Skin of body (tissue), 2 donors: ENCODE results near the gene GPI.

DNA sequence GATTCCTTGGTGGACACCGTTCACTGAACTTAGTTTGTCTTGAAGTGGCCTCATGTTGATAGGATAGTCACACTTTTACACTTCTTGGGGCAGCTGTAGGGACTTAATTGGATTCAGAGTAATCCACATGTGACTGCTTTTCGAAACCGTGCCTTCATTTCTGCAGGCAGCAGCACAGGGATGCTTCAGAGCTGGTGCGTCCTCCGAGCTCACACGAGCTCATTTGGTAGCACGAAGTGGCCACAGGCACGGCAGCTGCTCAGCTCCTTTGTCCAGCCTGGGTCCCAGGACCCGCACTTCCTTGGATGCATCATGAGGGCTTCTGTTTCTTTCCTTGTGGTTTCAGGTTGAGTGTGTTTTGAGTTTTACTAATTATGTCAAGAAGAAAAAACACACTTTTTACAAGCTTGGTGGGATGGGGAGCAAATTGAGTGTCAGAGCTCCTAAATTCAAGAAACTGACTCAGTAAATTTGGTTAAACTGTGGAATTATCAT is 4.6 kb downstream of the CEBPG start:
- RAMPAGE, long total RNA: no peak

- RAMPAGE, long total RNA: no peak
Observed at GRCh38 chr19:33388373-33388874, 14.9 kb downstream of the CEBPG start.

DNA sequence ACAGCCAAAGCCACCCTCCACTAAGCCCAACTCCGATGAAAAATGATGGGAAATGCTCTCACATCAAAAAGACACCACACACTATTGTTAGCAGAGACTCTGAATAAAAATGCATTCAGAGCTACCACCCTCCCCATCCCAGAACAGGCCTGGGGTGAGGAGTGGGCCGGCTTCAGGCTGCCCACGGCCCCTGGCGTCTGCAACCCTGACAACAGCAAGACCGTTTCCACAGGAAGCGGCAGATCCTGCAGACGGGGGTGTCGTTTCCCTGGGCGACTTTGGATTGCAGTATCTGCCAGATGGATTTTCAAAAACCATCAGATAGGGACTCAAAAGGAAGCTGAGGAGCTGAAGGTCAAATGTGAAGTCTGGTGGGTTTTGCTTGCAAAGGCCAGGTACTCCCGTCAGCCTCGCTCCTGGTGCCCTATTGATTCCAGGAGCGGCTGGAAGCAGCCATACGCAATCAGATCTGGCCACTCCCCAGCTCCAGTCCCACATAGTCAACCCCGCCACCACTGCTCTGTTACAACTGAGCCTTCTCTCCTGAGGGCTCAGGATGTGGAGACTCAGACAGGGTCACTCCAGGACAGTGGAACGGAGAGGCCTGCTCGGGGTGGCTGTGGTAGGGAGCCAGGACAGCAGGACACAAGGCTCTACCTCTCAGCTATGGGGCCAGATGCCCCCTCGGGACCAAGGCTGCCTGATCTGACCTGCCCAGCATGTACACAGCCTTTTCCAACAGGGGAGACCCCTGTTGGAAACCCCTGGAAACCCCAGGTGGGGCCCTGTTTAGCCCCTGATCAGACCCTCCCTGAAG is 14.1 kb downstream of the PEPD start:
- RAMPAGE, long total RNA: no peak

GRCh38 chr19:33883843-33884807 is 87.5 kb downstream of the KCTD15 start:
- RAMPAGE, long total RNA: no peak

- RAMPAGE, long total RNA: no peak
Observed at GRCh38 chr19:33905875-33906717, 109.4 kb downstream of the KCTD15 start.

DNA sequence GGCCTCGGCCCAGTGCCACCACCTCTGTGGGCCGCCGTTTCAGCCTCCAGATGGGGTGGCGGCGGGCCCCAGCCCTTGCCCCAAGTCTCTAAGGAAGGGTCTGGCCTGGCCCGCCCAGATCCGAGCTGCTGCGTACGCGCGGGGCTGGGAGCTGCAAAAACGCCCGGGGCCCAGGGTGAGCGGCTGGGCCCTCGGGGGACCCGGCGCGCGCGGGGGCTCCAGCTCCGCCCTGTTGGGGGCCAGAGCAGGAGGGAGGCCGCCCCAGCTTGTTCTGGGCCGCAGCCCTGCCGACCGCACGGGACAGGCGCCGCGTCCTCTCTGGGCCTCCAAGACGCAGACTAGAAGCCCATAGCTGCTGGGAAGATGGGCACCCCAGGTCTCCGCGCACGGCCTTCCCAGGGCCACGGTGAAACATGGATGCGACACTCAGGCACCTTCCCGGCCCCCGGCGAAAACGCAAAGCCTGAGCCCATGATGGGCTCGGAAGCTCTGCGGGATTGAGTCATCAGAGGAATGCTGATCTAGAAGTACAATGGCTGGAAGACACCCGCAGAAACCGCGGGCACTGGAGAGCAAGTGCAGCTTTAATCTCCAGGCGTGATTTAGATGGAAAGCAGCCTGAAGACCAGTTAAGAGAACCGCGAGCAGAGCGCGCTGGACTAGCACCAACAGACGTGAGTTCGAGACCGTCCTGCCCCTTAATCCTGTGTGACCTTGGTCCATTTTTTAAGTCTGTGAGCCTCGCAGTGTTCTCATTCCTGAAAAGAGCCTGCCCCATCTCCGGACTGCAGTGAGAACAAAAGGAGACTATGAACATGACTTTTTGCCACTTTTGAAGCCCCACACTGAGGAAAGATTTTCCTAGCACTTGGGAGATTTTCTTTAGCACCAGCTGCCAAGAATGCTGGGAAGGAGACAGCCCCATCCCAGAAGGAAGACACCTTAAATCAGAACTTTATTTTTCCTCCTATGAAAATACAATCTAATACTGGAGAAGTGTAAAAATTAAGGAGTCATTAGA is 110.4 kb downstream of the KCTD15 start:
- RAMPAGE, long total RNA: no peak

- RAMPAGE, long total RNA: no peak
Observed at GRCh38 chr19:34172301-34172433, 137 bp upstream of the LSM14A start.

DNA sequence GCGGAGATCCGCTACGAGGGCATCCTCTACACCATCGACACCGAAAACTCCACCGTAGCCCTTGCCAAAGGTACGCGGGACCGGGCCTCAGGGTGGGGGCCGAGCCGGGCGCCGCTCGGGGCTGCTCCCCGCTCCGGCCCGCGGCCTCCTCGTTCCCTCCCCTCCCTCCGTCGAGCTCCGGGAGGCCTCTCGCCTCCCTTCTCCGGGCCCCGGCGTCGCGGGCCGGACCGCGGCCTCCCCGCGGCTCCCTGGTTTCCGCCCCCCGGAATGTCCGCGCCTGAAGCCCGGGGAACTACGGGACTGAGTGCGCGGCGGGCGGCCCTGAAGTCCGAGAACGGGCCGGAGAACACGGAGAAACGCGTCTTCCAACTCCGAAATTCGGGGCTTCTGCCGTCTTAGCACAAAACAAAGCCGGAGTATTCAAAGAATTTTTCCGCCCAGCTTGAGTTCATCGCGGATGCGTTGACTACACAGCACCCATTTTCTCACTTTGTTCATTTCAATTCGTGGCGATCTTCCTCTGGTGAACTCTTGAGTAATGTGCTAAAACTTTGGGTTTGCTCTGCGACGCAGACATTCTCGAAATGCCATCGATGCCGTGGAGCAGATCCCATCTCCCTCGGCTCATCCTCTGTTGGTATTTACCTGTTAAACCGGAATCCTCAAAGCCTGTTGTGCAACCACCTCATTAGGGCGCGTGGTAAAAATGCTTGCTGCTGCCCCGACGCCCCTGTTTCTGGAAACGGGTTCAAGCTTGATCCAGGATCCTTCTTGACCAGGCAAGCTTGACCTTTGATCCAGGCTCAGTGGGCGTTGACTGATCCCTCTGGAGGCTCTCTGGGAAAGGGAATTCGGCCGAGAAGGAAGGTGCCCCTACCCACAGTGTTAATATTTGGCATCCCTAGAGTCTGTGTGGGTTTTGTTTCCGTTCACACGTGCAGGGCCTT is 663 bp downstream of the LSM14A start:
- RAMPAGE, long total RNA: no peak

DNA sequence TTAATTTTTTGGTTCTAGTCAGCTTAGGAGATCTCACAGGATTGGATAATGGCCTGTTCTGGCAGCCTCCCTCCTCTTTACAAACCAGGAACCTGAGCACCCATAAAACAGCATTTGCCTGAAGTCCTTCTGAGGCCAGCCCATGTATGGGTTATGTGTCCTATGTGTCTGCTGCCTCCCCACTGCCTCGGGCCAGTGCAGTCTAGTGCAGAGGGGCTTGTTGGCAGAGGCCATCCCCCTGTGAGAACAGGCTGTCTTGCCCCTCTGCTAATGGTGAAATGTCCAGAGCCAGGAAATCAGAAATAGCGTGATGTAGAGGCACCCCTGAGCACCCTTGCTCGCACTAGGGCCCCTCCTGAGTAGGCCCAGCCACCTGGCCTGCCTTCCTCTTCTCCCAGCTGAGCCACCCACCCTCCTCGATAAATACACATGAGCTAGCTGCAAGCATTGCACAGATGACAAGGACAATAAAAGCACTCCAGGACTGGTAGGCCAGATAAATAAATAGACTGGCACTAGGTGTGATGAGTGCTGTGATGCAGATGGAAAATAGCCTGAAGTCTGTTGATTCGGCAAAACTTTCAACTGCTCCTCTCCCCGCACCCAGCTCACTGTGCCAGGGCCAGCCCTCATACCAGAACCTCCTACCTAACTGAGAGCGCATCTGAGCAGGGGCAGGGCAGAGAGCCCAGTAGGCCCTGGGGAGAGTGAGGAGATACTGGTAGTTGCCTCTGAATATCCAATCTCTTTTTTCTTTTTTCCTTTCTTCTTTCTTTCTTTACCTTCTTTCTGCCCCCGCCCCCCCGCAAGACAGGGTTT is 54.6 kb upstream of the GPI start:
- RAMPAGE, long total RNA: no peak

DNA sequence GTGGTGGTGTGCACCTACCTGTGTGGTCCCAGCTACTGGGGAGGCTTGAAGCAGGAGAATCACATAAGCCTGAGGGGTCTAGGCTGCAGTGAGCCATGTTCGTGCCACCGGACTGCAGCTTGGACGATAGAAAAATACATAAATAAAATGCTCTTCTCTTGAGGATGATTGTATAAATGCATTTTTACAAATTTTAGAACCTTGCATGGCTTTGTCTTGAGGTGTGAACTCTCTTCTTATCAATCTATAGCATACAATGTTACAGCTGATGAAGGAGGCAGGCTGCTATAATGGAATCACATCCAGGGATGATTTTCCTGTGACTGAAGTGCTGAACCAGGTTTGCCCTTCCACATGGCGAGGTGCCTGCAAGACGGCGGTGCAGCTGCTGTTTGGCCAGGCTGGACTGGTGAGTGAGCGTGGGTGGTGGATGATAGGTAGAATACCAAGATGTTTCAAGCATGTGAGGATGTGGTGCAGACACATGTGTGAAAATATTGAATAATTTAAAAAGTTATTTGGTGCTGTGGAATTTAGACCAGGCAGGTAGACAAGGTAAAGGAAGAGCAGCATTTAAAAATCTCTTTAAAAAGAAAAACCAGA is 35.0 kb upstream of the GPI start:
- RAMPAGE, long total RNA: no peak

DNA sequence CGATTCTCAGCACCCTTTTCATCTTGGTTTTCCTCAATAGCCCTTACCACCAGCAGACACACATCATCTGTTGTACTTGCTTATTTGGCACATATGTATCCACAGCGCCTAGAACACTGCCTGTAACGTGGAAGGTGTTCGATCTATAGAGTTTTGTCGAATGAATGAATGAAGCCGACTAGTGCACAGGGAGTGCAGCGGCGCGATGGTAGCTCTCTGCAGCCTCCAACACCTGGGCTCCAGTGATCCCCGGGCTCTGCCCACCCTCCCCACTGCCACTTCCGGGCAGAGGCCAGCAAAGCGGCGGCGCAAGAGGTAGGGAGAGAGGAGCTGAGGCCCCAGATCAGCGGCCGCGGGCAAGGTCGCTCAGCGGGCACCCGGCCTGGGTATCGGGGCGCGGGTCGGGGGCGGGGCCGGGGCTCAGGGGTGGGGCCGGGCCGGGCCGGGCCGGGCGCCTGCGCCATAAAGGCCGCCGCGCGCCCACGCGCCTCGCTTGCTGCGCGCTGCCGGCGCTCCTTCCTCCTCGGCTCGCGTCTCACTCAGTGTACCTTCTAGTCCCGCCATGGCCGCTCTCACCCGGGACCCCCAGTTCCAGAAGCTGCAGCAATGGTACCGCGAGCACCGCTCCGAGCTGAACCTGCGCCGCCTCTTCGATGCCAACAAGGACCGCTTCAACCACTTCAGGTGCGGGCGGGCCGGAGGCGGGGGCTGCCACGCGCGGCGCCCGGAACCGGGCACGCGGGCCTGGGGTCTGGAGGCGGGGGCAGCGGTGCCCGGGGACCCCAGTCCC is at the start of gene GPI:
Gene GPI, plus strand, starts transcription at position 492 of the 790 bp plus-strand sequence.
- RAMPAGE, long total RNA: no peak

DNA sequence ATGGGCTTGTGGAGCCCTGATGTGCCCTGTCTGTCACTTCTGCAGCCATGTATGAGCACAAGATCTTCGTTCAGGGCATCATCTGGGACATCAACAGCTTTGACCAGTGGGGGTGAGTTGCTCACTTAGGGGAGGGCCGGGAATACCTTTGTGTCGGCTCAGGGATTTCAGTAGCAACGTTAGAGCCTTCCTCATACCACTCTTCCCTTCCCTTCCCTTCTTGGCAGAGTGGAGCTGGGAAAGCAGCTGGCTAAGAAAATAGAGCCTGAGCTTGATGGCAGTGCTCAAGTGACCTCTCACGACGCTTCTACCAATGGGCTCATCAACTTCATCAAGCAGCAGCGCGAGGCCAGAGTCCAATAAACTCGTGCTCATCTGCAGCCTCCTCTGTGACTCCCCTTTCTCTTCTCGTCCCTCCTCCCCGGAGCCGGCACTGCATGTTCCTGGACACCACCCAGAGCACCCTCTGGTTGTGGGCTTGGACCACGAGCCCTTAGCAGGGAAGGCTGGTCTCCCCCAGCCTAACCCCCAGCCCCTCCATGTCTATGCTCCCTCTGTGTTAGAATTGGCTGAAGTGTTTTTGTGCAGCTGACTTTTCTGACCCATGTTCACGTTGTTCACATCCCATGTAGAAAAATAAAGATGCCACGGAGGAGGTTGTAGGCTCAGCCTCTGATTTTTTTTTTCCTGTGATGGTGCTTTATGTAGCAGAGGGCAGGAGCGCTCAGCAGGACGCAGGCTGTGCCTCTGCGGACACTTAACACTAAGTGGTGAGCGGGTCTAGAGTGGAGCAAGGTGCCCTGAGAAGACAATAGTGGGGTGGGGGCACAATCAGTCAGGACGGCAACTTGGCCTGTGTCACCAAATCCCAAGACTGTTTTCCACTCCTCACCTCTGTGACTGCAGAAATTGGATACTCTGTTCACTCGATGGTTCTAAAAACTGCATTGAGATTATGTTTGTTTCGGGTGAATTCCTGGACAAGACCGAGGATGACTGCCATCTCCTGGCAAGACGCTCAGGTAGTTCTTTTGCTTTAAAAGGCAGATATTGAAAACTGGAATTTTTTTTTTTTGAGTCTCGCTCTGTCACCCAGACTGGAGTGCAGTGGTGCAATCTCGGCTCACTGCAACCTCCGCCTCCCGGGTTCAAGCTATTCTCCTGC is 4.1 kb upstream of the PDCD2L start:
- RAMPAGE, long total RNA: no peak

- RAMPAGE, long total RNA: no peak
Observed at GRCh38 chr19:34439315-34439994, 11.3 kb downstream of the UBA2 start.

GRCh38 chr19:34454235-34454831 is 26.2 kb downstream of the UBA2 start:
- RAMPAGE, long total RNA: no peak

DNA sequence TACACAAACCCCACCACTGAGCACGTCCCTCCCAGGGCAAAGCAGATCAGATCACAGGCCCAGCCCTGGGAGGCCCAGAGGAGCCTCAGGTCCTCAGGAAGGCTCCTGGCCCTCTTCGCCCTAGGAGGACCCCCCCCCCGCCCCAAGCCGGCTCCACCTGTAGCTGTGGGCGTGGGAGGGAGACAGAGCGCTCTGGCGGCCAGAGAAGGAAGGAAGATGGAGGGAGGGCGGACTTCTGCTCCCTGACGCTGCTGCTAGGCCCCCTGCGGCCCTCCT is 1.3 kb upstream of the ZNF181 start:
- RAMPAGE, long total RNA: no peak

DNA sequence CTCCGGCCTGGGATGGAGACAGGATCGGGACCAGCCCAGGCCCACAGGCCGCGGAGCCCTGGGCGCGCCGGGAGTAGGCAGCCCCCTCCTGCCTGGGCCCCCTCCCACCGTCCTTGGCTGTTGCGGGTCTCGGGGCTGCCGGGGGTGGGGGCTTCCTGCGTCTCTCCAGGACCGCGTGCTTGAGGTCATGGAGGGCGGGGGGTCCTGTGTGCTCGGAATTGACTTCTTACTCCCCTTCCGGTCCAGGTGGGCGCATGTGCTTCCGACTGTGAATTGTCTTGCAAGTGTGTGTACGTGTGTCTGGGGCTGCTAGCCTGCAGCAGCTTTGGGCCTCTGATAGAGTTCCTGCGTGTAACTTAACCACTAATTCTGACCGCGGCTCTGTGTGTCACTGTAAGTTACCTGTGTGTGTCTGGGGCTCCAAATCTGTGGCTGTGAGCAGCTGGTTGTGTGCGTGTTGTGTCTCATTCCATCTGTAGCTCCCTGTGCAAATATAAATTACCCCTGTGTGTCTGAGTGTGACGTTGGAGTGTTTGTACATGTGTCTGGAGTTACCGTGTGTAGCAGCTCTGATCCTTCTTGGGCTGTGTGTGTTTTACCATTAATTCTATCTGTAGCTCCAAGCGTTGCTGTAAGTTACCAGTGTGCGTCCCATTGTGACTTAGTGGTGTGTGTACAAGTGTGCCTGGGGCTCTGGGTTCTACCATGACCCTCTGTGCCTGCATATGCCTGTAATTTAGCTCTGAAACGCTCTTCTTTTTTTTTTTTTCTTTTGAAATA is 919 bp downstream of the GRAMD1A start:
- RAMPAGE, long total RNA: no peak

- RAMPAGE, long total RNA: no peak
Observed at GRCh38 chr19:35066698-35067582, 25.4 kb downstream of the HPN start.

DNA sequence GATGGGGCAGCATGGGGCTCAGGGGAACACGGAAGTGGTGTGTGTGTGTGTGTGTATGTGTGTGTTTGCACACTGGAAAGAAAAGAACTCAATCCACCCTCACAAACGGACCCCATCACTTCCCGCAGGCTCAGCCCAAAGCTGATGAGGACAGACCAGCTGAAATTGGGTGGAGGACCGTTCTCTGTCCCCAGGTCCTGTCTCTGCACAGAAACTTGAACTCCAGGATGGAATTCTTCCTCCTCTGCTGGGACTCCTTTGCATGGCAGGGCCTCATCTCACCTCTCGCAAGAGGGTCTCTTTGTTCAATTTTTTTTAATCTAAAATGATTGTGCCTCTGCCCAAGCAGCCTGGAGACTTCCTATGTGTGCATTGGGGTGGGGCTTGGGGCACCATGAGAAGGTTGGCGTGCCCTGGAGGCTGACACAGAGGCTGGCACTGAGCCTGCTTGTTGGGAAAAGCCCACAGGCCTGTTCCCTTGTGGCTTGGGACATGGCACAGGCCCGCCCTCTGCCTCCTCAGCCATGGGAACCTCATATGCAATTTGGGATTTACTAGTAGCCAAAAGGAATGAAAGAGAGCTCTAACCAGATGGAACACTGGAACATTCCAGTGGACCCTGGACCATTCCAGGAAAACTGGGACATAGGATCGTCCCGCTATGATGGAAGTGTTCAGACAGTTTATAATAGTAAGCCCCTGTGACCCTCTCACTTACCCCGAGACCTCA is 7.9 kb downstream of the FXYD3 start:
- RAMPAGE, long total RNA: no peak

DNA sequence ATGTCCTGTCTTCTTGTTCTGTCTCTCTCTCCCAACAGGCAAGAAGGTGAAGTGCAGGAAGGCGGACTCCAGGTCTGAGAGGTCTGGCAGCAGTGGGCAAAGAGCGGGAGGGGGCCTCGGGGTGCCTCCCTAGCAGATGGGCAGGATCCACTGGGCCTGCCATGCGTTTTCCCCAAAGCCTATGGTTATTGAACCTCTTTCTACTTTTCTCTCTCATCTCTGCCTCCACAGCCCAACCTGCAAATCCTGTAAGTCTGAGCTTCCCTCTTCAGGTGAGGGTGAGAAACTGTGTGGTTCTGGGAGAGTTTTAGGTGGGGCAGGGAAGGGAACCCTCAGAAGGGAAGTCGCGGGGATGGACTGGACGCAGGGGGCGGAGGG is 3.1 kb upstream of the FXYD5 start:
- RAMPAGE, long total RNA: no peak

DNA sequence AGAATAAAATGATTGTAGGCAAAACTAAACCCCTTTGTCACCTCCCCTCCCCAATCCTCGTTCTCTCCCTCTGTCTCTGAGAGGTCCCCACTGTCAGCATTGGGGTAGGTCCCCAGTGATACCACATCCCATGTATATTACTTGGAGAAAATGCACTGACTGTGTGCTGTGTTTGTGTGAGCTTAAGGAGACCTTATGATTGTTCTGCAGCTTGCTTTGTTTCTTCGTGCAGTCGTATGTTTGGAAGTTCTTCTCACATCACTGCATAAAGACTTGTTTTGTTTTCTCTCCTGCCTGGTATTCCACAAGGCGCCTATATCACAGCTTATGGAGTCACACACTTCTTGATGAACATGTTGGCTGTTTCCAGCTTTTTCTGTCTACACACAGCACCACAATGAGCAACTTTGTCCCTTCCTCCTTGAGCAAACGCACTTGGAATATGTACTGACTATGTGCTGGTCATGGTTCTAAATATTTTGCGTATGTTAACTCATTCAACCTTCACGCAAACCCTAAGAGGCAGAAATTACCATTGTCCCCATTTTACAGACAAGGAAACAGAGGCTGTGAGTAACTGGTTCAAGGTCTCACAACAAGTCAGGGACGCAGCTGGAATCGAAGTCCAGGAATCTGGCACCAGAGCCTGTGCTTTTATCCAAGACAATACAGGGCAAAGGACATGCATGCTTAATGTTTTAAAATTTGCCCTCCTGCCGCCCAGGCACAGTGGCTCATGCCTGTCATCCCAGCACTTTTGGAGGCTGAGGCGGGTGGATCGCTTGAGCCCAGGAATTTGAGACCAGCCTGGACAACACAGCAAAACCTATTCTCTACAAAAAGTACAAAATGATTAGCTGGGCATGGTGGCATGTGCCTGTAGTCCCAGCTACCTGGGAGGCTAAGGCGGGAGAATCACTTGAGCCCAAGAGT is 4.9 kb downstream of the FXYD5 start:
- RAMPAGE, long total RNA: no peak